Esophagus squamous epithelium (tissue), 4 donors: ENCODE data around the genes MAN1A2, WARS2 and ZNF697.

- PRO-cap: no peak
- RAMPAGE, long total RNA, 4 experiments: no peak in any of the 4 experiments
Observed at GRCh38 chr1:117209675-117210416, 881 bp downstream of the VTCN1 start.

DNA sequence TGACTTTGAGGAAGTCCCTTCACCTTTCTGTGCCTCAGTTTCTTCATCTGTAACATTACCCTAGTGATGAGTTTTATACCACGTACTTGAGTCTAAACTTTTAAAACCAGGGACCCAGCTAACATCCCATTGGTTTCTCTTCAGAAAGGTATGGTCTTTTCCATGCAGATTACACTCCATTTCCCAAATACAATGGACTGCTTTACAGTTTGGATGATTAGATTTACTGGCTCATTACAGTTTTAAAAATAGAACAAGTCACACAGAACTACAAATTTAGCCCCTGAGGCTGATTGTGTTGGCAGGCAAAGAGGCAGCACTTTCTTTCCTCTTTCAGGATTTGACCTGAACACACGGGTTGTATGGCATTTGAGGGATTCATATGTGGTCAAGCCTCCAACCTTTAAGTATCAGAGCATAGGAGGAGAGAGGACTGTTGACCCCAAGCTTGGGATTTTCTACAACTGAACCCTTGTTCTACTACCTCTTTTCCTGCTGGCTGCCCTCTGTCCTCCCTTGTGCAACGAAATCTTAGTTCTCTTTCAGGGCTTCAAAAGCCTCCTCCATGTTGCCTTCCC lies 21.8 kb upstream of the VTCN1 start:
- PRO-cap: no peak
- RAMPAGE, long total RNA, 4 experiments: no peak in any of the 4 experiments

- PRO-cap: bidirectional peak, plus-strand start at chr1:117366846, minus-strand start at chr1:117366685; bidirectional peak, plus-strand start at chr1:117367177, minus-strand start at chr1:117367168; bidirectional peak, plus-strand start at chr1:117367468, minus-strand start at chr1:117367316
- RAMPAGE, long total RNA, 4 experiments: no peak in any of the 4 experiments
Observed at GRCh38 chr1:117366623-117367671, at the start of gene MAN1A2. Gene MAN1A2 (plus strand): TSS chr1:117367449.

- PRO-cap: no peak
- RAMPAGE, long total RNA, 4 experiments: no peak in any of the 4 experiments
Observed at GRCh38 chr1:117401931-117402571, 34.8 kb downstream of the MAN1A2 start.

- PRO-cap: no peak
- RAMPAGE, long total RNA, 4 experiments: no peak in any of the 4 experiments
Observed at GRCh38 chr1:117632938-117633216, 27.0 kb downstream of the TENT5C start.

DNA sequence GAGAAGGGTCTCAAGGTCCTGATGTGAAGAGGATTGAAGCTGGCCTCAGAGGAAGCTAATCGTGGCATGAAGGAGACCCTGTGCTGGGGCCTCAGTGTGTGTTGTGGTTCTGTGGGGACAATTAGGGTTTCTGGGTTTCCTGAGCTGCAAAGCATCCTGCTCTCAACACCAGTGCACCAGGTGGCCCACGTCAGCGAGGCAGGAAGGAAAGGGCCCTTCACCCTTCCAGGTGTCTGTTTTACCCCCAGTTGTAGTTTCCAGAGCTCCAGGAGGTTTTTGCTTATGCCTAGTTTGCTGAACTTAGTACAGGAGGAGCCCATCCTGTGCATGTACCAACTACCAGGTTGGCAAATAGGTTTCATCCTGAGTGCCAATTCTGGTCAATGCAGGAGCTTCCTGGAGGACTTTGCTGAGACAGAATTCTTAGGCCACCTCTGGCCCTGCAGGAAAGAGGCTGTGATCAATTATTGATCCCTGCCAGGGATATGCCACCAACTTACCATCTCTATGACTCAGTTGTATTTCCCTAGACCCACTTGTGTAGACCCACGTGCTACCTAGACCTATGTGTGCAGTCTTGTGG lies 53.0 kb downstream of the TENT5C start:
- PRO-cap: no peak
- RAMPAGE, long total RNA, 4 experiments: no peak in any of the 4 experiments

DNA sequence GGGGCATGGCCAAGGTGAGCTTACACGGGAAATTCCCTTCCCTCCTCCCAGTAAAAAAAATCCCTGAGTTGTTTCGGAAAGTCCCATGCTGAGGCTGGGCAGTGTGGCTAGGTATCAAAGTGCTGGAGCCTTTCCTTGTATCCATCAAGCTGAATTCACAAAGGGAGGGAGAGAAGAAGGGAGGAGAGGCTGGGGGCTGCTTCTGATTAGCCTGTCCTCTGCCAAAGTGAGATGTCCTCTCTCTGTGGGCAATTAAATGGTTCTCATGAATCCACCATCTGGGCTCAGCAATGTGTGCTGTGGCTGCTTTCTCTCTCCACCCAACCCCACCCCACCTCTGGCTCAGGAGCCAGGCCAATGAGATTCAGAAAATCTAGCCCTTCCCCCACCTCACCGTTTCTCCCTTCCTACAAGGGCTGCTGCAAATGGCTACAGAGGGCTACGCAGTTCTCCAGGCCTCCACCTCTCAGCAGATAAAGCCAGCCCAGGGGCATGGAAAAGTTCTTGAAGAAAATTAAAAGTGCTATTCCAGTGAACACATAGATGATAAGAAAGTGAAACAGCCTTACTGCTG lies 154.6 kb downstream of the TENT5C start:
- PRO-cap: unidirectional peak, minus-strand start at position 280 of the sequence
- RAMPAGE, long total RNA, 4 experiments: no peak in any of the 4 experiments

DNA sequence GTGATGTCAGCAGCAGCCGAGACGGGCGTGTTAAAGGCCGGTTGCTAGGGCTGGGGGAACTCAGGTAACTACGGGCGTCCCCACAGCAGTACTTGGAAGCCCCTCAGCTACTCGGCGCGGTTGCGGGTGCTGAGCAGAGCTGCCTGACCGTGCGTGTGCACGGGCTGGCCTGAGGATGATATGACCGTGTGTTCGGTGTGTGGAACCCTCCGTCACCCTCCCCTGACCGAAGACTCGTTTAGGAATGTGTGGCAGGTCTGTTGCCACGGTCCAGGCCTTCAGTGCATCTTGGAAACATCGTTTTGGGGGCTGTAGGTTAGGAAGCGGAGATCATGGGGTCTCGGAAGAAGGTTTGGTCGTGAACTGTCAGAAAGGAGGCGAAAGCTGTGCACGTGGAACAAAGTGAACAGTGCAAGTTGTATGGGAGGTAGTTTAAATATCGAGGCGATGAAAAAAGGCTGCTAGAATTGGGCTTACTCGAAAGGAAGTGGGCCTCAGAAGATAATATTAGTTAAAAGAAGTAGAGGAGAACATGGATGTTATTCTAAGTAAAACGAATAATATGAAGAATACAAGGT lies 411 bp downstream of the WDR3 start:
- PRO-cap: no peak
- RAMPAGE, long total RNA, 4 experiments: no peak in any of the 4 experiments

DNA sequence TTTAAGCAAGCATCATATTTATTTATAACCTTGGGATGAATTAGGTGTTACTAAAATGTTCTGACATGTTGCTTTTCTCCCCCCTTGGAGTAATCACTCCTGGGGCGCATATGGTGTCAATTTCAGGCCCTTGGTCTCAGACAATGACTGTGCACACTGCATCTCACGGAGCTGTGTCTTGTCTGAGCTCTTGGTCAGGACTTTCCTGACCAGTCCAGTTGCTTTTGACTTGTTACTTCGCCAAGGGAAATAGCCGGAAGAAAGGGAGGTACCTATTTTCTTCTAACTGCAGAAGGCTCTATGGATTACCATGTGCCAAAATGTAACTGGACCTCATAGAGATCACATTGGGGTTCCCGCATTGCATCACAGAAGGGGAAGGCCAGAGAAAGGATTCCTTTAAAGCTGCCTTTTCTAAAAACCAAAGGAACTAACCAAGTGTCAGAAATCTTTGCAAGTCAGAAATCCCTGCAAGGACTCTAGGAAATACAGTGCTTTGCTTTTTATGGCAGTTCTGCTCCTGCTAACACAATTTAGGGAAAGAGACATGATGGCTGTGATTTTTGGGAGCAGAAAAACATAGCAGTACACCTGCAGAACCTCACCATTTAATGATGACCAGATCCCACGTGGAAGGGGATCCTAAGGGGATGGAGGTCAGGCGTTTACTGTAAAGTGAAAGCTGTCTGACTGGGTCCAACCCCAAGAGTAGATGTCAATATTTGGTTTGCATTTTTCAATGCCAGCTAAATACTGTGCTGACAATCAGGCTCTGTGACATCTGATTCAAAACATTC lies 68.5 kb downstream of the SPAG17 start:
- PRO-cap: no peak
- RAMPAGE, long total RNA, 4 experiments: no peak in any of the 4 experiments

DNA sequence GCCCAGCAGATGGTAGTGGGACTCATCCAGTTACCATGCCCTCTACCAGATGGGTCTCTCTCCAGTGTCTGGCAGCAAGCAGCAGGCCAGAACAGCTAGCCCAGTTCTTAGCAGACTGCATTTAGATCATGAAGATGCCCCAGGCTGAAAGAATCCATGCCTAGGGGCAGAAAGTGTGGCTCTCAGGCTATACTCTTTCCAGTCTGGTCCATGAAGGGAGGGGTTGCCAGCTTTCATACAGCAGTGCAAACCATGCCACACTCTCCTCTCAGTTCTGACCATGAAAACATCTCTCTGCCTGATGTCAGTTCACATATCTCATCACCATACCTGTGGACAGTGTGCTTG lies 276.7 kb upstream of the SPAG17 start:
- PRO-cap: no peak
- RAMPAGE, long total RNA, 4 experiments: no peak in any of the 4 experiments

DNA sequence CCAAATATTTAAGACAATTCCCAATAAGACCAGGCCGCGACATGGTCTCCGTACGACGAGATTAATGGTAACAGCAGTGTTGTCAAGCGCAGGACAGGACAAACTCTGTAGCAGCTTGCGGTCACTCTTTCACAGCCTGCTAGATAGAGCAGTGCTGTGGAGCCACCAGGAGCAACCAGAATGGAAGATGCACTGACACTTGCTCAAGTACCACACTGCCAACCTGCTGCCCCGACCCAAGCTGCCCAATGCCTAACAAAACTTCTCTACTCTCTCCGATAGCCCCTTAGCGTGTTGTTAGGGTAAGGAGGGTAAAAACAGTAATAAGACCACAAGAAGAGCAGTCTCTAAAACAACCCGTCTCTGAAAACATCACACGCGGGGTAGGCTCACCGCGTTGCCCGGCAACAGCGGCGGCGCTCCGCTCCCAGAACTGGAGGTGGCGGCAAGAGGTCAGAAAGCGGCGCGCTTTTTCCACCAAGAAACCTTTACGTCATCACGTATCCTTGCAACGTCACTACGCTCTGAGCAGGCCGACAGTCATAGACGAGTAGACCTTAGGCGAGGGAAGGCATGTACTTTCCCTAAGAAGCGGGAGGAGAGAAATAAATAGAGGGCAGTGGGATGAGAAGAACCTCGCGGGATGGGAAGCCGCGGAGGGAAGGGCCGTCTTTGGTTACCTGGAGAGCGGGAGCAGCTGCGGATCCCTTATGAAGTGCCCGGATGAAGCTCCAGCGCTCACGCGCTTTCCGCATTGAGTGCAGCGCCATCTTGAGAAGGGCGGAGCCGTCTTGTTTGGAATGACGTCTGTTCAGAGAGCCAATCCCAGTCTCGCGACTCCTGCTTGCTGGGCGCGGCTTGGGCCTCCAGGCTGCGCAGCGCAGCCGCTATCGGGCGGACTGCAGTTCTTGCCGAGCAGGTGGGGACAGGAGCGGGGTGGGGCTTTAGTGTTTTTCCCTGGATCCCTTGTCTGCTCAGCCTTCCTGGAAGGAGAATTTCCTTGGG lies at the start of gene WARS2:
Gene WARS2, minus strand, starts transcription at position 779 of the 1,005 bp plus-strand sequence.
- PRO-cap: bidirectional peak, plus-strand start at position 543 of the sequence, minus-strand start at position 435 of the sequence; bidirectional peak, plus-strand start at position 897 of the sequence, minus-strand start at position 779 of the sequence
- RAMPAGE, long total RNA, 4 experiments: start-site peak on the plus strand in 4 of 4 experiments, centred at positions 541 to 543 of the sequence, 40 to 293 reads per replicate; start-site peak on the minus strand in 4 of 4 experiments, centred at positions 772 to 785 of the sequence, 30 to 415 reads per replicate

DNA sequence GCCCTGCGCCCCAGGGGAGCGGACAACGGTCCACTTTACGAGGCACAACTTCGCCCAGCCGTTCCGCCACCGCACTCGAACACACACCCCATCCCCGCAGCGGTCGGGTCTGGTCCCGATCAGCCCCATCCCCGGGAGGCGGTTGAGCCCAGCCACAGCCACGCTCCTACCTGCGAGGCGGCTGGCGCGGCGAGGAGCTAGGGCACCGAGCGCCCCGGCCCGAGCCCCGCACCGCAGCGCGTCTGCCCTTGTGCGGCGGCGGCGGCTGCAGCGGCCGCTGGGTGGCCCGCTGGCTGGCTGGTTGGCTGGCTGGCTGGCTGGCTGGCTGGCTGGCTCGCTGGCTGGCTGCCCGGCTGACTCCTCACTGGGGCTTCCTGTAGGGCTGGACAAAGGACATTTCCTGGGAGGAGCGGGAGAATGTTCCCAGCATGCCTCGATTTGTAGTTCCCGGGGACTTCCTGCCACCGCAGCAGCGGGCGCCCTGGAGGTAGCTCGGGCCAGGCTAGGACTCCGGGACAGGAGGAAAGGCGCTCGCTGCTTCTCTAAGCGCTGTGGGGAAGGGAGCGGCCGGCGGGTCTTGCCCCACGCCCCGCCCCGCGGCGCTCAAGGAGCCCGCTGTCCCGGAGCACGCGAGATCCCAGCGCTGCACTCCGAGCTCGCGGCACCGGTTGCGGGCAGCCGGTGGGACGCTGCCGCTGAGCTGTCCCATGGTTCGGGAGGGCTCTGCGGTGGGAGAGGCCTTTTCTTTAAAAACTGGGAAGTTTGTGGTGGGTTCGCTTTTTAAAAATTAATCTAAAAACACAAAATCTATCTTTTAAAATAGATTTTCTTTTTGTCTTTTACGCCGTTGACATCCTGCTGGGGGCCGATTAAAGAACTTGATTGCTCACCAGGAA lies at the start of gene ZNF697:
Gene ZNF697, minus strand, starts transcription at position 366 of the 896 bp plus-strand sequence.
- PRO-cap: bidirectional peak, plus-strand start at position 472 of the sequence, minus-strand start at position 366 of the sequence
- RAMPAGE, long total RNA, 4 experiments: no peak in any of the 4 experiments

GRCh38 chr1:119735237-119735789 lies 23.6 kb downstream of the PHGDH start:
- PRO-cap: no peak
- RAMPAGE, long total RNA, 4 experiments: no peak in any of the 4 experiments

- PRO-cap: no peak
- RAMPAGE, long total RNA, 4 experiments: no peak in any of the 4 experiments
Observed at GRCh38 chr1:119766305-119766960, 2.3 kb downstream of the HMGCS2 start.

DNA sequence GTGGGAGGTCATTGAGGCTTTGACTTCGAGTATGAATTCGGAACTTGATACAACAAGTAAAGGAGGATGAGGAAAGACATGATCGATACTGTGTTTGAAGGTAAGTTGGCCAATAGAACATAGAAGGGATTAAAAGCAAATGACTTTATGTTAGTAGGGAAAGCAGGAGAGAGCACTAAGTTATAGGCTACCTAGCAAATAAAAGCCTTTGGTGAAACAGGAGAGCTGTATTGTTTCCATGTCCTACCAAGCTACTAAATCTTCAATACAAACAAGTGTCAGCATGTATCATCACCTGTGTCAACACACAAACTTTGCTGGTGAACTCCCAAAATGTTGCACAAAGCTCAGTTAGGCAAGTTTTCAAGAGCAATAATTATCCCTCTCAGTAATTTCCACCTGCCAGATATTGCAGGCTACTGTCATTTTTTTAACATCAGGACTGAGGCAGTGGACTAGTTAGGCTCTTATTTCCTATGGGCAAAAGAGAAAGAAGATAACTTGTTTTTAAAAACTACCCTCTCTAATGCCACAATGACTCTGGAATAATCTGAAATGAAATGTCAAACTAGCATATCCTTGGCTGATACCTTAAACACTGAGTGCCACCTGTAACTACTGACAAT lies 77.7 kb upstream of the ADAM30 start:
- PRO-cap: no peak
- RAMPAGE, long total RNA, 4 experiments: no peak in any of the 4 experiments

GRCh38 chr1:119988656-119988916 lies 80.9 kb downstream of the NOTCH2 start:
- PRO-cap: no peak
- RAMPAGE, long total RNA, 4 experiments: no peak in any of the 4 experiments

DNA sequence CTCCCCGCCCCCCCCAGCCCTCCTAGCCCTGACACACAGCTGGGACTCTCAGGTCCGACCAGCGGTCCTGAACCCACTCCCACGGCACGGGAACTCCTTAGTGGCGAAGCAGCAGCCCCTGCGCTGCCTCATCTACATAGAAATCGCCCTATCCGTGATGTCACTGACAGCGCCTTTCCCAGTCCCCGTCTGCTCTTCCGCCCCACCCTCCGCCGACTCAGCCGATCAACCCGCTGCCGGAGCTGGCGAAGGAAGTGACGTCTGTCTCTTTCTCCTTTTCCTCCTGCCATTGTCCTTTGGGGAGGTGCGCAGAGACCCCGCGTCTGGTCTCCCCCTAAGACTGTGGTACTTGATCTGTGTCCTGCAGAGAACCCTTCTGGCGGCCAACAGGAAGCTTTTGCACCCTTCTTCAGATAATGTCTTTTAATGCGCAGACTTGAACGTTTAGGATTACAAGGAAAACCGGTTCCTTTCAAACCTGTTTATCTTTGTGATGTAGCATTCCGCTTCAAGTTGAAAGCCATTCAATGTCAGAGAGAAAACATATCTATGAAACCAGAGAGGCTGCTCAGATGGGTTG lies 38.4 kb upstream of the PPIAL4A start:
- PRO-cap: no peak
- RAMPAGE, long total RNA, 4 experiments: no peak in any of the 4 experiments

- PRO-cap: unidirectional peak, minus-strand start at chr1:121117289
- RAMPAGE, long total RNA, 4 experiments: no peak in any of the 4 experiments
Observed at GRCh38 chr1:121117001-121117657, 67.0 kb downstream of the FAM72B start.

- PRO-cap: no peak
- RAMPAGE, long total RNA, 4 experiments: no peak in any of the 4 experiments
Observed at GRCh38 chr1:143424462-143425068, 481.2 kb downstream of the H3-7 start.

- PRO-cap: no peak
- RAMPAGE, long total RNA, 4 experiments: no peak in any of the 4 experiments
Observed at GRCh38 chr1:143691295-143691705, 214.5 kb downstream of the H3-7 start.